SUDHL5 (cell line): ENCODE measurements around a stretch of chr14.

DNA sequence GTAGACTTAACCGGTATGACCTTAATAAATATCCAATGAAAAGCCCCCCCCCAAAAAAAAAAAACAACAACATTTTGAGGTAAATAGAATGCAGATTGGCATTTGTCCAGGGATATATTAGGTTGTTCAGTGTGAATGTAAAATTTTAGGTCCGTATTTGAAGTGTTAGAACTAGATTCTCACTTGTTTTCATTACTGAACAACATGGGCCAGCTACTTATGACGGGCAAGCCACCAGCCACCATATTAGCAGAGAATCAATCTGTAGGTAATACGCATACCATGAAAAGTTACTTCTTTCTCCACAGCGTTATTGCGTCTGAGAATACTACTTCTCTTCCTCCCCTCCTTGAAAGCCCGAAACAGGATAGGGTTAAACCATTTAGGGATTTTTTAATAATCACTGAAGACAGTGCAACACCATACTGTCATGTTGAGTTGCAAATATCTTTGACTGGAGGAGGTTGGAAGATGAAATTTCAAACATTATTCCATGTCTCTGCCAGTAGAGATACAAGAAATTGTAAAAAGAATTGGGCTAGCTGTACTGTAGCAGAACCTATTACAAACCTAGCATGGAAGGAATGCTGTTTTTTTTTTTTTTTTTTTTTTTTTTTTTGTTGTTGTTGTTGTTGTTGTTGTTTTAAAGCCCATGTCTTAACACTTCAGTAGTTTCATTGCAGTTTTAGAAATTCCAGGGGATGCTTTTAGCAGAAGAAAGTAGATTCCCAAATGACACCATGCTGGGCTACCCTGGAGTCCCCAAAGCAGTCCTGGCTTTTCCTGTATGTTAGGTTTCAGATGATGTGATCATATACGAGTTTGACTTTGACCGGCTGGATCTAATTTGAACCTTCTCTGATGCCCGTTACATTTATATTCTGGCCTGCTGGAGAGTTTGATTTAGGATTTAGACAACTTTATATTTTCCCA lies 5.6 kb downstream of the FLRT2 start:
- PRO-cap, result no peak

GRCh38 chr14:87989624-87990487 lies 3.1 kb downstream of the GALC start:
- PRO-cap, result no peak

DNA sequence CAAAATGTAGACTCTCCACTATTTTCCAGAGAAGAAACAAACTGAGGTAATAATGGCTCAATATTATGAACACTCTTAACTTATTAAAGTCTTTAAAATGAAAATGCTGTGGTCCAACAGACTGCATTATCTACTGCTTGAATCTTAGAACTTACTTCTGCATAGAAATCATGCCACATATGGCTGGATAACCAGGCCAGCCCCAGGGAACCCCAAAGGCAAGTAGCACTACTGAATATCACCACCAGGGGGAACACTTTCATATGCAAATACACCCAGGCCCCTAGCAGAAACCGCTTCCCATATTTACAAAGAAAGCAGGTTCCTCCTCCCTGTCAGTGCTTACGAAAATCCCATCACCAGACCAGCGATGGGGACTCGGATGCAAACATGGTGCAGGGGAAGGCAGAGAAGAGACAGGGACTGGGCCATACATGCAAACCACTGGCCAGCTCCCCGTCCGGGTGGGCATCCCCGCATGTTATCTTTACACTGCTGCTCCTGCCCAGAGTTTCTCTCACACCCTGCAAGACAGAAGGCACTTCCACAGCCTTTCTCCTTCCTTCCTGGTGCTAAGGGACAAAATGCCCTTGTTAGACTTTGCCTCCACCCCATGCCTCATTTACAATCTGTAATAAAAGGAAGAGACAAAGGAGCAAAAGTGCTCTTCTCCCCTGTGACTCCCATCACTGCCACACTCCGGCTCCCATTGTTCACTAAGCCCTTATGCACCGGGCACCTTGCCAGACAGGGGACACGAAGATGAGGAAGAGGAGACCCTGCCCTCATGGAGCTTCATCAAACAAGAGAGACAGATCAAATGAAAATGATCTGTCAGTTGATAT lies 62.5 kb downstream of the PTPN21 start:
- PRO-cap, result no peak

GRCh38 chr14:88682078-88682545 lies 110.6 kb downstream of the EML5 start:
- PRO-cap, result no peak

DNA sequence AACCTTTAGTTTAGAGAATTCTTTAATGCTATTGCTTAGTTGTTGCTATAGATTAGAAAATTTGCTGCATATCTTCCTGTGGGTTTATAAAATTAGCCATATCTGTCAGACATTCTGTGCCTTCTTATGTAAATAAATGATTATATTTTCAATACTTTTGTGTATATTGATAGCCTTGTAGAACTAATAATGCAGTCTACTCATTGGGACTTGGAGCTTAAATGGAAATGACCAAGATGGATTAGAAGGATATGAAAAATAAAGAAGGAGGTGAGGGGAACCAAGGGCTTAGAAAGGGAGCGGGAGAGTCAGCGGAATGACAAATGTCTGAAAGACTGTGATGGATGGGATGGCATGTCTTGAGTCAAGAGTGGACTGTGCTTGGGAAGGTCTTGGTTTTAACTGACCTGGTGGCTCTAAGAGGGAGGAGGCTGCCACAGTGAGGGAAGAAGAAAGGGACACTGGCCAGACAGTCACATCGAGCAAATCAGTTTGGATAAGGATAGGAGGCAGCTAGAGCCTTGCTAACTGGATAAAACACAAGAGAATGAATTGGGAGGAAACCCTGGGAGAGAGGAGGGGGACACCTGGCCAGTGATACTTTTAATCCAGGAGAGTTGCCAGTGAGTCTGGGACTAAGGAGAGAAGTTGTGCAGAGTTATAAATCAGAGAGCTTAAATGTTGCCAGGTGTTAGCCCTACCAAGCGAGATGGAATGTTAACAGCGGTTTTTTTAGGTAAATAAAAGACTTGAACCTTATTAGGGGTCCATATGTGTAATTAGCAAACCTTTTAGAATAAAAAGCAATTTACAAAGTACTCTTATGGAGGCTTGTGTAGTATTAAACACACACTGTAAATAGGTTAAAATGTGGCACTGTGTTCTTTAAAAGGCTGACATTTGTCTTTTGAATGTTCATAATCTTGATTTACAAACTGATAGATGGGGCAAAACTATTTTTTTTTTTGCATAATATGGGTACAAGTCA lies 9.6 kb downstream of the TTC8 start:
- PRO-cap, result no peak

- PRO-cap, result no peak
Measured at GRCh38 chr14:89158051-89159043, 258.7 kb downstream of the FOXN3 start.

DNA sequence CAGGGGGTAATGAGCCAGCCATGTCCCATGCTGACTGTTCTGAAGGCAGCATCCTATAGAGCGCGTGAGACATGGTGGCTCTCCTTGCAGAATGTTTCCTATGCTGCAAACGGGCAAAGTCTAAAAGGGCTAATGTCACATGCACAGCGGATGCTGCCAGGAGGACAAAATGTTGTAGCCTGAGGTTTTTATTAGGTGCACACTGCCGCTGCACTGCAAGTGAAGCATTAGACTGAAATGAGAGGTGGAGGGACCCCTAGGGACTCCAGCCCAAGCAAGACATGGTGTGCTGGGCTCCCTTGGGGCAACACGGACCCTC lies 230.5 kb downstream of the FOXN3 start:
- PRO-cap, result no peak

- PRO-cap, result no peak
Measured at GRCh38 chr14:89256946-89257320, 160.1 kb downstream of the FOXN3 start.

DNA sequence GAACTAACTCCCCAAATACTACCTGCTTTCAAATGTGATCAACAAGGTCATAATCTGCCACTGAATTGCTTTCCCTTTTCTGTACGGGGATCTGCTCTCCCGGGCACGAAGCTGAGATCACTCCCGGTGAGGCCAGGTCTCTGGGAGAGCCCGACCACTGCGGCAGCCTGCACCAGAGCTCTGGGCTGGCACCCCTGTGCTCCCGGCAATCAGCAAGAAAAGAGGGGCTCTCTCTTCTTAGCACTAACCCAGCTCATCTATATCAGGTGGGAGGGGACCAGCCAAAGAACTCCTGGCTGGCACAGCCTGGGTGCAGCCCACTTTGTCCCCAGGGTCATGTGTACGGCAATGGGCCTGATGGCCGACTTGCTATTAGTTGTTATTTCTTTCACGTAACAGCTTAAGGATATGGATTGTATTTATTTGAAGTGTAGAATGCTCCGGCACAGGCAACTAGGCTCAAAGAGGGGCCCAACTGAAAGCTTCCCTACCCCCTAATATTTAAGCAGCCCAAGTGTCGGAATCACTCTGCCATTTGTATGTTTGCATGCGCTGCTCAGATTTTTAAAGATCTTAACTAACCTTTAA lies 156.7 kb downstream of the FOXN3 start:
- PRO-cap, result no peak

DNA sequence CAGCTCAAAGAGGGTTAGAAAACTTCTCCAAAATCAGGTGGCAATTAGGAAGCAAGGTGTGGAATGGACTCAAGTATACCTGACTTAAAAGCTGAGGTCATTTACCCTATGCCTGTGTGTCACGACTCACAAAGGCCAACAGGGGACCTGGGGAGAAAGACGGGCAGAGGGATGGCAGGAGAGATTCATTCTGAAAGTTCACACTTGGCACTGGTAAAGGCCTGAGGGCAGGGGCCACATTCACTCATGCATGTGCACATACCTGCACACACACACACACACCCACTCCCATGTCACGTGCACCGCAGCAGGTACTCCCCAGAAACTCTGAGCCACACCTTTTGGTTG lies 146.3 kb downstream of the FOXN3 start:
- PRO-cap, result no peak

DNA sequence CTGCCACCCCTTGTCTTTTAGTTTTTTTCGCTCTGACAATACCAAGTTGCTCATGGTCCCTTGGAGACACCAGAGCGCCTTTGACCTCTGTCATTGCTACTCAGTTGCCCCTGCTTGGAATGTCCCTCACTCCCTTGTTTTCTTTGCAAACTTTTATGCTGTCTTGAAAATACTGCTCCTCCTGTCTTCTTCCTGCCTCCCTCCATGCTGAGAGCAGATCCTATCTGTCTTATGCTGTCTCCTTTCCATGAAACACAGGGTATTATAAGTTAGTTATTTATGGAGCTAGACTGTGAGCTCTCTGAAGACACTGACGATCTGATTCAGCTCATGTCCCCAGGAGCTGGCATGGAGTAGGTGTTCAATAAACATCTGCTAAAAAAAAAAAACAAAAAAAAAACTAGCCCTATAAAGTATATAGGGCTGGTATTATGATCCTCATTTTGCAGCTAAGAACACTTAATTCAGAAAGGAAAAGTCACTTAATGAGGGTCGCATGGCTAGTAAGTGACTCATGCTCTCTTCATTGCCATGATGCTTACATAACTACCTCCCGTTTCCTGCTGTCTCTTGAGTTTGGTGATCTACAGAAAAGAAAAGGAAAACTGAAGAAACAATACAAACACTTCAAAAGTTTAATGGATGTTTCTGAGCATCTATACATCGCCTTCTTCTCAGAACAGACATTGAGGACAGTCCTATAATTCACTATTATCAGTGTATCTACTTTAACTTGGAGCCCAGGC lies 113.7 kb downstream of the FOXN3 start:
- PRO-cap, result no peak

DNA sequence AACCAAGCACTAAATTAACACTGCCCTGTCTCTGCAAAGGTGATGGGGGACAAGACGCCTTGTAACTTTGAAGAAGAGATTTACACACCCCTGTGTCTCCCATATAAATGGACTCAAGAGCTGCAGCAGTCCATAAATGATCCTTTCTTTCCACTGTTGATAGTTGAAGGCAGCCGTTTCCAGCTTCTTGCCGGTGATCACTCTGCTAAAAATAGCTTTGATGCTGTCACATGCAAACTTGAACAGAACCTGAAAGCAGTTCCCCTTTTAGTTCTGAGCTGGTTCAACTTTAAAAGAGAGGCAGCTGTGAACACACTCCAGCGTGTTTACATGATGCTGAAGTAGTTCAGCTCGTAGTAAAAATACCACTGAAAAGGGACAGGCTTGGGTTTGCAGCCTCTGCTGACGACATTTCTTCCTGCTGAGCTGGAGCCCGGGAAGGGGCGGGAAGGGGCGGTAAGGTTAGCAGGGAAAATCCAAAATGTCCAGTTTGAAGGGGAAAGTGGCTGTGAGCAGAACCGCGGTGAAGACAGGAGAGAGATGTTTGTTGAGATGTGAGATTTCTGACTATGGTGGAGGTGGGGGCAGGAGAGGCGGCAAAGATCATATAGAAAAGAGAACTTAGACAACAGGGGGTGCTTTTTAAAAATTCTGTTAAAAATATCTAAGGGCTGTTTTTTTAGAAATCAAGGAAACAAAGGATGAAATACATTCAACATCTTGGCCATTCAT lies 113.0 kb downstream of the FOXN3 start:
- PRO-cap, result bidirectional peak, plus-strand start at position 320 of the sequence, minus-strand start at position 171 of the sequence

GRCh38 chr14:89351361-89352029 lies 65.5 kb downstream of the FOXN3 start:
- PRO-cap, result no peak

DNA sequence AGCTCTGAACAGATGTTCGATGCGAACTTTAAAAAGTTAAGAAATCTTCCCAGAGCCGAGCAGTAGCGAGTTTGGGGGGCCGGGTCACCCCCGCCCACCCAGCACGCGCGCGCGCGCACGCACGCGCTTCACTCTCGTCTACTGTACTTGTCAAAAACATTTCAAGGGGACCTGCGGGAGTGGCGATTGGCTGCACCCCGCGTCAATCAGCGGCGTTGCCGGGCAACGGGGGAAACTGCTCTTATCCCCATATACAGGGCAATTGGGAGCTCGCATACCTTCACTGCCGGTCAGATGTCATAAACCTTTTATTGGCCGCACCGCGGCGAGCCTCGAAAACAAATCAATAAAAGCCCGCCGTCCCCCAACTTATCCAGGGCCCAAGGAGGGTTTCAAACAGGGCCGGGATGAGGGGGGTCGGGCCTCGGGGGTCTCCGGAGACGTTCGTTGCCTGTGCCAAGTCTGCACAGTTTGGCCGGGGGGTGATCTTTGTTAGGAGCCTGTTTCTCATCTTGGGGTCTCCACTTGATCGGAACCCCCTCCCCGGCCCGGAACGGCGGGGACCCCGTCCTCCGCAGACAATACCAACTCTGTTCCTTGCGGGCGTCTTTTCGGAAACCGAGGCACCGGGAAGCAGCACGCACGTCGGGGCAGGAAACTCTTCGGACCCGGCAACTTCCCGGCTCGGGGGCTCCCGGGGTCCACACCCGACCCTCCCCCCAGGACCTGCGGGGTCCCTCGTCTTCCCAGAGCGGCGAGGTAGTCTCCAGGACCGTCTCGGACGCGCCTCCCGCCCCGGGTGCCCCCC lies 807 bp downstream of the FOXN3 start:
- PRO-cap, result bidirectional peak, plus-strand start at position 273 of the sequence, minus-strand start at position 103 of the sequence

- PRO-cap, result no peak
Measured at GRCh38 chr14:89427434-89427841, 10.4 kb upstream of the FOXN3 start.

- PRO-cap, result no peak
Measured at GRCh38 chr14:89429480-89429941, 12.5 kb upstream of the FOXN3 start.

DNA sequence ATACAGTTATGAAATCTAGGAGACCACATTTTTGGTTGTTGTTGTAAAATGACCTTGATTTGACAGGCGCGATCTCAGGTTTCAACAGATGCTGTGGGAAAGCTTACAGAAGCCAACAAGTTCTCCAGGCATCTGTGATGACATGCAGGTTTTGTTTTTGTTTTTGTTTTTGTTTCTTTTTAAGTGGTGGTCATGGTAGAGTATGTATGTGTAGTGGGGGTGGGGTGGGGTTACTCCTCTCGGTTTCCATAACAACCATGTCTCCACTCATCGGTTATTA lies 199.8 kb upstream of the FOXN3 start:
- PRO-cap, result no peak

- PRO-cap, result no peak
Measured at GRCh38 chr14:89773322-89773849, 181.1 kb downstream of the EFCAB11 start.

GRCh38 chr14:89957321-89957802 lies 1.6 kb downstream of the TDP1 start:
- PRO-cap, result no peak

- PRO-cap, result no peak
Measured at GRCh38 chr14:90140666-90141398, 79.0 kb downstream of the KCNK13 start.